Vagina (tissue), 1 donor: ENCODE measurements around a stretch of chr1.

- PRO-cap = no peak
- RAMPAGE, long total RNA = start-site peak on the minus strand at chr1:54384970-54385006, 18 reads
Observed at GRCh38 chr1:54384629-54385416, 163.2 kb upstream of the ACOT11 start.

- PRO-cap = no peak
- RAMPAGE, long total RNA = no peak
Observed at GRCh38 chr1:54475333-54475910, 72.6 kb upstream of the ACOT11 start.

GRCh38 chr1:54487361-54488785 is 60.2 kb upstream of the ACOT11 start:
- PRO-cap = bidirectional peak, plus-strand start at chr1:54488495, minus-strand start at chr1:54488312
- RAMPAGE, long total RNA = no peak

DNA sequence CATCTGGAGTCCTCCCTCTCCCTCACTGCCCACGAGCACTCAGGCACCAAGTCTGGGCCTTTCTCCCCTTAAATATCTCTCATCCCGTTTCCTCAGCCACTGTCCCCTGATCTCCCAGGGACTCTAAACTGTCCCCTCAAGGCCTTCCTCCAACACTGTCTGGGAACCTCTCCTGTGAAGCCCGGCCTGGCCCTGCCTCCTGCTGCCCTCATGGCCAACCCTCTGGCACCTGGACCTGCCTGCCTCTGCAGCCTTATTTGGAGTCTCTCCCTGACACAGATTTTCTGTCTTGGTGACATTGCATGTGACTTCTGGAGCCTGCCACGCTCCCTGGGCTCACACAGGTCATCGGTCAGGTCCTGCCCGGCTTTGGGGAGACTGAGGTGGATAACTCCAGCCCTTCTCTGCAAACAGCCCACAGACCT is 57.2 kb upstream of the ACOT11 start:
- PRO-cap = no peak
- RAMPAGE, long total RNA = no peak

GRCh38 chr1:54514136-54514579 is 33.9 kb upstream of the ACOT11 start:
- PRO-cap = no peak
- RAMPAGE, long total RNA = no peak

GRCh38 chr1:54548718-54549173 is 718 bp downstream of the ACOT11 start:
- PRO-cap = no peak
- RAMPAGE, long total RNA = no peak

DNA sequence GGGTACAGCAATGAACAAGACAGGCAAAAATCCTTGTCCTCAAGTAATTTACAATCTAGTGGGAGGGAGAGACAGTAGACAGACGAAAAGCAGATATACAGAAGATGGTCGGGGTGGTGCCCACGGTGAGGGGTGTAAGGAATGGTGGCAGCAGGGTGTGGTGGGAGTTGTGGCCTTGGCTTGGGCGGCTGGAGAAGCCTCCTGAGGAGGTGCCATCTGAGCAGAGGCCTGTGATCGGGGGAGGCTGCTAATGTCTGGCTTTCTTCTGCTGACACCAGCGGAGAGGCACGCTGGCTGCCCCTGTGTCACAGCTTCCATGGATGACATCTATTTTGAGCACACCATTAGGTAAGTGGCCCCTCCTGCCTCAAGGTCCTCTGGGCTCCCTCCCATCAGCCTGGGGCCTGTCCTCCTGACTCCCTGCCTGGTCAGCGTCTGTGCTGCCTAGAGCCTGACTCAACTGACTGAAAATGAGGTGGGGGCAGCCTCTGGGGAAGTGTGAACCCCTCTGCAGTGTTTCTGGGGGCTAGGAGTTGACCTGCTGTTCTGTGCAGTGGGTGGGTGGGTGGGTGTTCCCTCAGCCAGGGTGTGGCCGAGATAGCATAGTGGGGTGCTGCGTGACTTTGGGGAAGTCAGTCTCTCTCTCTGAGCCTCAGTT is 37.6 kb downstream of the FAM151A start:
- PRO-cap = no peak
- RAMPAGE, long total RNA = no peak

DNA sequence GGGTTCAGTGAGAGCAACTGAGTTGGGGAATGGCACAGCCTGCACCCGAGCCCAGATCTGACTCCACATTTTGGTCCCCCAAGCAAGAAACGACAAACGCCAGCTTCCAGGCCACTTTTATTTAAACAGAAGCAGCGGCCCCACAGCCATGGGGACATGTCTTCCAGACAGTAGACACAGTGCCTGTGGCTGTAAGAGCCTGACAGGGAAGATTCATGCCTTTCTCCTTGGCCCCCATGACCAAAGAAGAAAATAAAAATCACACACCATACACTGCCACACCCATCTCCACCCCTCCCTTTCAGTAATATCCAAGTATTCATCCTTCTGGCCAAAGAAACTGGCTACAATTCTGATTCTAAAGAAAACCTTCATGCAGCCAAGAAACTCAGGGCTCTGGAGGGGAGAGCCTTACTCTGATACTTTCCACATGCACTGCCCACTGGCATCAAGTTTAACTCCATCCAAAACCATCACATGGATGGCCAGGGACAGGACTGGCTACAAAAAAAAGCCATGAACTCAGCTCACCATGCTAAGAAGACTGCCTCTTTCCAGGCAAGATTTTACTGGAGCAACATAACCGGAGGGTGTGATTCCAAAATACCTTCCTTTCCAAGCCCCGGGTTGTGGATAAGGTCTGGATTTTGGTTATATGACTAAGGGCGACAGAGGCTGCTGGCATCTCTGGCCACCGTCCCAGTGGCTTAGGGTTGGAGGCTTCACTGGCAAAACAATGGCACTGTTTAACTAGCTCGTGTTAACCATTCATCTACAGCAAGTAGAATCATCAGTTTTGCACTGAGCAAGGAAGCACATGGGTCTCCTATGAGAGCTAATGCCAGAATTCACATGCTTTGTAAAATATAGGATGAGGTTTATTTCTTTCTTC is 37.2 kb downstream of the DHCR24 start:
- PRO-cap = no peak
- RAMPAGE, long total RNA = start-site peak on the minus strand centred at position 325 of the sequence, 114 bp wide, 55 reads; start-site peak on the minus strand centred at position 776 of the sequence, 7 bp wide, 141 reads

GRCh38 chr1:54850421-54851024 is 36.5 kb downstream of the DHCR24 start:
- PRO-cap = no peak
- RAMPAGE, long total RNA = no peak

DNA sequence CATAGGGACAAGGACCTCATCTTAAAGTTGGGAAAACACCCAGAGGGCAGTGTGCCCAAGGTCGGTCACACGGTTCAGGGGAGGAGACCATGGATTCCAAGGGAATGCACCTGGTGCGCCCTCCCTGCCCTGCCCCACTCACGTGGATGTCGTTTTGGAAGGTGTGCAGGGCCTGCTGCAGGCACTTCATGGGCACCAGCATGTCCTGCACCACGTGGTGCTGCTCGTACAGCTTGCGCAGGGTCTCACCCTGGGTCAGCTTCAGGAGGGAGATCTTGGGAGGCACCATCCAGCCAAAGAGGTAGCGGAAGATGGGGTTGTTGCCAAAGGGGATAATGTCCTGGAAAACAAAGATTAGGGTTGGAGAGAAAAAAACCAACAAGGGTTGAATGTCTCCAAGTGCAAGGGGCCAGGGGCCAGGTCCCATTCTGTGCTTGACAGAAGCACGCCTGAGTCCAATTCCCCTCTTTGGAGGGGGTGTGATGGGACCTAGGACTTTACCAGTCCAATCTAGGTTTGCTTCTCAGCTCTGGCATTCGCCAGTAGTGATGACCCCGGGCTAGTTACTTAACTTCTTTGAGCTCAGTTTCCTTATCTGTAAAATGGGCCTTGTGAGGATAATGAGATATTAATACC is 33.0 kb downstream of the DHCR24 start:
- PRO-cap = no peak
- RAMPAGE, long total RNA = start-site peak on the minus strand centred at position 274 of the sequence, 58 bp wide, 43 reads

DNA sequence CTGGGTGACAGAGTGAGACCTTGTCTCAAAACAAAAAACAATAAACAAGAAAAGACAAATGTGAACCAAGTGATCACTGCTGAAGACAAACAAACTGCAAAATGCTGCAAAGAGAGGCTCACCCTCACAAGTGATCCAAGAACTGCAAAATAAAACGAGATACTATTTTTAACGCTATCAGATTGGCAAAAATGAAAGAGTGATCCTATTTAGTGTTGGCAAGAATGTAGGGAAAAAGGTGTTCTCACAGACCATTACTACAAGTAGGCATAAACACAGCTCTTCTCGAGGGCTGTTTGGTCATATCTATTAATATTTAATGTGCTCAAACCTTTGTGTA is 18.0 kb downstream of the DHCR24 start:
- PRO-cap = no peak
- RAMPAGE, long total RNA = no peak

DNA sequence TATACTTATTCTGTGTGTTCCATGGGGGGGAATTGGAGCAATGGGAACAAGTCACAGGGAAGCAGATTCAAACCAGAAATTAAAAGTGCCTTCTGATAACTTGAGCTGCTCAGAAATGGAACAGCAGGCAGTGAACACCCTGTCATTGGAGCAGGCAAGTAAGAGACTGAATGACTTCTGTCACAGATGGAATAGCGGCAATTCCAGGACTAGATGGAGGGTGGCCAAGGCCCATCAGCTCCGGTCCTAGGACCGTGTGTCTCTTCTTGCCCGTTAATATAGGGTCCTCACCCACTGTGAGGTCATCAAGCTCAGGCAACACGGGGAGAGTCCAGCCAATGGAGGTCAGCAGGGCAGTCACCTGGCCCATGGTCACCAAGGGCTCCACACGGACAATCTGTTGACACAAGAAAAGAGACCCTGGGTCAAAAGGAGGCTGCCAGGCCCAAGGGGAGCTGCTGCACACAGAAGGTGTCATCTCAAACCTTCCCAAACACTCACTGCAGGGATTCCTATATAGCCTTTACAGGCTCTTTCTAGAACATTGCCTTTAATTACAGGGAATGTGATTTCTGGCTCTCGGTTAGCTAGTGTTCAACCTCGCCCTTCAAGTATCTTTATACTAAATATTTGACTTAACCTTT is 11.2 kb downstream of the DHCR24 start:
- PRO-cap = no peak
- RAMPAGE, long total RNA = no peak

DNA sequence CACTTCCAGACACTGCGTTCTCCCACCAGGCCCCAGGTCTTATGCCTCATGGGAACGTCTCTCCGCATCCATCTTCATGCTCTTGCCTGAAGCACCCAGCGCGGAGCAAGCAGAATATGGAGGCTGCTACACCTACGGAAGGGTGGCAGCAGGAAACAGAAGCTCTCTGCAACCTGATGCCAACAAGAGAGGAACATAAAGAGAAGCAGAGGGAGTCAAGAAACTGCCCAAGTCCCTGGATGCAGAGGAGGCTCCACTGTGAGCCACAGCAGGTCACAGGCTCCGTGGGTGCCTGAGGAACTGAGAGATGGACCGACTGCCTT is 1.1 kb downstream of the DHCR24 start:
- PRO-cap = no peak
- RAMPAGE, long total RNA = no peak

DNA sequence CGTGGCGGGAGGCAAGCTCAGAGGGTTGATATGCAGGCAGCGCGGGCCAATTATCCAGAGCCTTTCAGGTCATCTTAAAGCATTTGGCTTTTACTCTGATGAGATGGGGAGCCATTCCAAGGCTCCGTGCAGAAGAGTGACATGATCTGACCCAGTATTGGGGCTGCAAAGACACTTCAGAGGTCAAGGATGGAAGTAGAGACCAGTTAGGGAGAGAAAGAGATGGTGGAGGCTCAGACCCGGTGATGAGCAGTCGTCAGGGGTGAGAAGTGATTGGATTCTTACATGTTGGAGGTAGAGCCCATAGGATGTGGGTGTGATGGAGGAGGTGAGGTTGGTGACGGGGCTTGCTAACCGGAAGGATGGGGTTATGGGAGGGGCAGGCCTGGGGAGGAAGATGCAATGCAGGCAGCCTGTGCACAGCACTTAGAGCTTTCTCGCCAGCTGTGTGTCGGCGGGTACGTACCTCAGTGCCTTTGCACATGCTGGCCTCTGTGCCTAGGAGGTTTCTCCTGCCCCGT is 3.0 kb upstream of the BSND start:
- PRO-cap = no peak
- RAMPAGE, long total RNA = no peak

DNA sequence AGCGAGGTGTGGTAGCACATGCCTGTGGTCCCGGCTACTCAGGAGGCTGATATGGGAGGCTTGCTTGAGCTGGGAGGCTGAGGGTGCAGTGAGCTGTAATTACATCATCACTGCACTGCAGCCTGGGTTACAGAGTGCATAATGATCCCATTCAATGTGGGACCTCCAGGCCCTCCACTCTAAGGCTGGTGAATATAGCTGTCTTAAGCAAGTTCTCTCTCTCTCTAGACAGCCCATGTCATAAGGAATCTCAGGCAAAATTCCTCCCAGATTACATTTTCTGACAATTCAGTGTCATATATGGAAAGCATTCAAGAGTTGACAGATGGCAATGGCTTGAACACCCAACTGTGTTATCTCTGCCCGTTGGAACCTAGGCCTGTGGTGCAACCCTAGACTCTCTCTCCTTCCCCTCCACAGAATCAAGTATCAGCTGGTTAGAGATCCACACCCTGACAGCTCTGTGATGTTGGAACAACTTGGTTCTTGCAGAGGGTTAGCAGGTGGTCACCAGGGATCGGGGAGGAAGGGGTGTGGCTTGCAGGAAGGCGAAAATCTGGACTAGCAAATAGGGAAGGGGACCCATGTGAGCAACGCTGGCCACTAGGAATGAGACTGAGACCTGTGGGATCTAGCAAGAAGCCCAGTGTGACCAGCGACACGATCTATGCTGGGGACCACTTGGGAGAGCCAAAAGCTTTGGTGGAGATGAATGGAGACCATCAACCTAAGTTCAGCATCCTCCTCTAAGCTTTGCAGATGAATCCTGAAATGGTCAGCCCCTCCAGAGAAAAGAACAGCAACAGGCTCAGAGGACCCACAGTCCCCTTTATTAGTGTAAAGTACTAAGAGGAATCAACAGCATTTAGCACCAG is 26.3 kb downstream of the PCSK9 start:
- PRO-cap = no peak
- RAMPAGE, long total RNA = no peak

DNA sequence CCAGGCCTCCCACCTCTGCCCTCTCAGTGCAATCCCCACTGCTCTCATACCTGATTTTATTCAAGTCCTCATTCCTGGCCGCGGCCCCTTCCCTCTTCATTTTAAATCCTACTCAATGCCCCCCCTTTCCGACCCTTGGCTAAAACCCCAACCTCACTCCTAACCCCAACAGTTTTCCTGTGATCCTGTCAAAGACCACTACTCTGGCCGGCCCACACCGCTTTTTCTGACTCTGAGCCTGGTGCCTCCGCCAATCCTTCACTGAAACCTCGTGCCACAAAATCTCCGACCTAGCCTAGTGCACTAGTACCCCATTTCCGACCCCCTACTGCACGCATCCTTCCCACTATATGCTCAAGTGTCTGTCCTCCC is 1.1 kb downstream of the USP24 start:
- PRO-cap = no peak
- RAMPAGE, long total RNA = no peak

DNA sequence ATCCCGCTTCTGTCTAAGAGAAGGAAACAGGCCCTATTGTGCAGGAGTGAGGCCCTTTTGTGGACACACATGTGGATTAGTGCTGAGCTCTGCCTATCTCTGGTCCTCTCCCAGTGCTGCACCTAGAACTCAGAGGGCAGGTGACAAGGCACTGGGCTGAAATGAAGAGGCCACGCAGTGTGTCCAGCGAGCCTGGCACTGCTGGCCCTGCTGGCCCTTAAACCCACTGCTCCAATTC is 160.2 kb upstream of the USP24 start:
- PRO-cap = no peak
- RAMPAGE, long total RNA = no peak

DNA sequence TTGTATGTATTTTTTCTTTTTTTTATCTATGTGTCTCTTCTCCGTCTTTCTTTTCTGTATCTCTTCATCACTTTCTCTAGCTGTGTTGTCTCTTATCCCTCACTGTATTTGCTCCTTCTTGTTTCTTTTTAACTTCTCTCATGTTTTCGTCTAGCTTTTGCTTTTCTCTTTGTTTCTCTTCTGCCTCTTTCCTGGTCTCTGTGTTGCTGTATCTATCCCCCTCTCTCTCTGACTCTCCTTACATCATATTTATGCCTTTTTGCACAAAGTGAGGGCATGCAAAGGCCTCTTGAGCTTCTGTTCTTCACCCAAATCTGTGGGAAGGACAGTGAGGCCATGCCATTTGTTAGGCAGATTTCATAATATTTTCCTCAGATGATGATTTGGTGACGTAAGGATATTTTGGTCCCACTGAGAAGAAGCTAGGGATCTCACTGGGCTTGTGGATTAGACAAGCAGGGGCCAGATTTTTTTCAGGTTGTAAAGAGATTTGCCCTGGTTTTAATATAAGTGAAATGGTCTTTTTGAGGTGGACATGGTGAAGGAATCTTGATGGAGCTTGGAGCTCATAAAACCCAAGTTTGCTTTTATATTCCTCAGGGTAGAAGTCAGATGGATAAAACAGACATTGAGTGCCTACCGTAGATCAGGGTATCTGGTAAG is 249.4 kb upstream of the USP24 start:
- PRO-cap = bidirectional peak, plus-strand start at position 434 of the sequence, minus-strand start at position 230 of the sequence
- RAMPAGE, long total RNA = no peak

- PRO-cap = no peak
- RAMPAGE, long total RNA = start-site peak on the minus strand at chr1:56530802-56530988, 42 reads
Observed at GRCh38 chr1:56530517-56531283, 48.7 kb downstream of the PLPP3 start.

DNA sequence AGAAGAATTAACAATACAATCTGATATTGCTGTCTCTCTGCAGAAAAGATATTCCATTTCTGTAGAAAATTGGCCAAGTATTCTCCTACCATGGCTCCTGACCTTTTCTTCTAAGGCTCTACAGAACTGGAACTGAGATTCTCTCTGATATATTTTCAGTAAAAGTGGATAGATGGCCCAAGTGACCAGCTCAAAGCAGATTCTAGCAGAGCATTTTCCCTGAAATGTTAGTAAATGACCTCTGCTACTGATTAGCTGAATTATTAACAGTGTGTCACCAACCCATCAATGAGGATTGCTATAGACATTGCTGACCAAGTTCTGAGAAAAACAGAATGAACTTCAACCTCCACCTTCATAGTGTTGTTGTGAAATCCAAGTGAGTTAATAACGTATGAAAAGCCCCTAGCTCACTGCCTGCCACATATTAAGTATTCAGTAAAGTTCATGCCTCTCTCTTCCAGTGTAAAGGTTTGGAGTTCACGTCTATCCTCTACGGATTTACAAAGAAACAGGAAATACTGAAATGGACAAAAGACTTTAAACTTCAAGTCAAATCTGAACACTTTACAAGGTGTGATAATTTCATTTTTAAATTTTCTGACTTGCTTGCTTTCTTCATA is 15.8 kb downstream of the PLPP3 start:
- PRO-cap = no peak
- RAMPAGE, long total RNA = no peak